GM19239 (cell line): ENCODE results near the gene MTNR1A.

DNA sequence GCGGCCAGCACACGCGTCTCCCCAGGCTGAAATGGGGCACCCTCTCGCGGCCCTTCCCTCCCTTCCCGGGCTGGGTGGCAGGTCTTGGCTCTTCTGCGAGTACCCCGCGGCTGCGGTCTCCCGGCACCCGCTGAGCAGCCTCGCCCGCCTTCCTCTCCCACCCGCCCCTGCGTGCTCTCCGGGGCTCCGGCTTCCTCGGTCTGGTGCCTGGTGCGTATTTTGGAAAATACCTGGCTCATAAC lies 560 bp upstream of the CYP4V2 start:
- RRBS, result 2% methylated on average over 17 of the region's 20 CpGs

- RRBS, result 16% methylated on average over 33 of the region's 90 CpGs
These were observed at the start of gene MTNR1A for GRCh38 chr4:186554929-186555781. Gene MTNR1A (minus strand): TSS chr4:186555567.

DNA sequence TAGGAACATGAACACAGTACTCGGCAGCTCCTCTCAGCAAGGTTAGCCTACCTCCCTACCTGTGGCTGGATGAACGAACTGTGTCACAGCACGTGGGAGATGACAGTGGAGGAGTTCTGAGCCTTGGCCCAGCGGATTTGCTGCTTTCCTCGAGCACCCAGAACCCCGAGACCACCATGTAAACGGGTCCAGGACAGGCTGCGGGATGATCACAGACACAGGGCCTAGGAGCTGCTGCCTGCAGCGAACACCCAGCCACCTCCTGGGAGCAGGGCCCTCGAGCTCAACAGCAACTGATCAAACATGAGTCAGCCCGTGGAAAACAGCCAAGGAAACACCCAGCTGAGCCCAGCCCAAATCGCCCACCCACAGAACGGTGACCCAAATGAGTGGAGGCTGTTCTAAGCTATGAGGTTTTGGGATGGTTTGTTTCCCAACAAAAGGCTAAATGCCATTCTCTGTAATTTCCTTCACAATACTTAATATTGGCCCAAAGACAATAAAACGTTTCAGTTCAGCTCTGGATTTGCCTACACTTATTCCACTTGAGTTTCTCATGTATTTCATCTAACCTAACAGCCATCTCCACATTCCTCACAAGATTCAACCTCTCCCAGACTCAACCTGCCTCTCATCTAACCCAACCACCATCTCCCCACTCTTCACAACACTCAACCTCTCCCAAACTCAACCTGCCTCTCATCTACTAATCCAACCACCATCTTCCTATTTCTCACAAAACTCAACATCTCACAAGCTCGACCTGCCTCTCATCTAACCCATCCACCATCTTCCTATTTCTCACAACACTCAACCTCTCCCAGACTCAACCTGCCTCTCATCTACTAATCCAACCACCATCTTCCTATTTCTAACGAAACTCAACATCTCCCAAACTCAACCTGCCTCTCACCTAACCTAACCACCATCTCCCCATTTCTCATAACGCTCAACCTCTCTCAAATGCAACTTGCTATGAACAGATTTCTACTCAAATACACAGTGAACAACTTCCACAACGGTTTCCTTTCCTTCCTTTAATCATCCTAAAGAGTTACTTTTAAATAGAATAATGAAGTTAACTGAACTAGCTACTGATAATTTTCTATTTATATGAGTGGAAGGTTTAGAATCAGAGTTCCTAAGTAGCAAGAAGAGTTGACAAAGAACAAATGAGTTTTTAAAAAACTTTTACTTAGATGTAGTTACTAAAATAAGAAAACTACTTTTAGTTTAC lies 29.9 kb downstream of the FAT1 start:
- RRBS, result no CpG with 5 or more reads among the region's 18 CpGs

GRCh38 chr4:186700620-186701773 lies 22.7 kb downstream of the FAT1 start:
- RRBS, result 74% methylated on average over 3 of the region's 28 CpGs

- RRBS, result no CpG with 5 or more reads among the region's 14 CpGs
These were observed 14.9 kb downstream of the FAT1 start for GRCh38 chr4:186708595-186709275.

GRCh38 chr4:187814484-187815437 lies 180.8 kb upstream of the ZFP42 start:
- RRBS, result 56% methylated on average over 2 of the region's 30 CpGs

- RRBS, result no CpG with 5 or more reads among the region's 5 CpGs
These were observed 40.3 kb downstream of the TRIML1 start for GRCh38 chr4:188179521-188179982.

DNA sequence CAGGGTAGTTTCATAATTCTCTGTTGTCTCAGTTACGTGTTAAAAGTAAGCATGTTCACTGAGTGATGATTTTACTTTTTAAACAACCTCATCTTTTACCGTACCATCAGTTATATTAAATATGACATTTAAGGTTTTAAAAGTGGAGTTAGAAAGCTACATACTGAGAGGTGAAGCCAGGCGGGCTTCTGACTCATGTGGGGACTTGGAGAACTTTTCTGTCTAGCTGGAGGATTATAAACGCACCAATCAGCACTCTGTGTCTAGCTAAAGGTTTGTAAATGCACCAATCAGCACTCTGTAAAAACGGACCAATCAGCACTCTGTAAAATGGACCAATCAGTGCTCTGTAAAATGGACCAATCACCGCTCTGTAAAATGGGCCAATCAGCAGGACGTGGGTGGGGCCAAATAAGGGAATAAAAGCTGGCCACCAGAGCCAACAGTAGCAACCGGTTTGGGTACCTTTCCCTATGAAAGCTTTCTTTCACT lies 320.8 kb downstream of the TRIML1 start:
- RRBS, result no CpG with 5 or more reads among the region's 8 CpGs

- RRBS, result no CpG with 5 or more reads among the region's 2 CpGs
These were observed 205.9 kb upstream of the FRG1 start for GRCh38 chr4:189734626-189735255.

DNA sequence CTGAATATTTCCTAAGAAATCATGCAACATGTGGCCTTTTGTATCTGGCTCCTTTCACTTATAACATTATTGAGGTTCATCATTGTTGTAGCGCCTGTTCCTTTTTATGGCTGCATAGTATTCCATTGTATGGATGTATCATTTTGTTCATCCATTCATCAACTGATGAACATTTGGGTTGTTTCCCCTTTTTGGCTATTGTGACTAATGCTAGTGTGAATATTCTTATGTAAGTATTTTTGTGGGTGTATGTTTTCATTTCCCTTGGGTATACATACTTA lies 1.7 kb downstream of the FRG1 start:
- RRBS, result no CpG with 5 or more reads among the region's 1 CpG